Lower leg skin (tissue), 2 donors: ENCODE data around the genes USP7 and GRIN2A.

- PRO-cap: no peak
- RAMPAGE, long total RNA, 2 experiments: no peak in any of the 2 experiments
Observed at GRCh38 chr16:8572475-8573562, 17.5 kb downstream of the TMEM114 start.

DNA sequence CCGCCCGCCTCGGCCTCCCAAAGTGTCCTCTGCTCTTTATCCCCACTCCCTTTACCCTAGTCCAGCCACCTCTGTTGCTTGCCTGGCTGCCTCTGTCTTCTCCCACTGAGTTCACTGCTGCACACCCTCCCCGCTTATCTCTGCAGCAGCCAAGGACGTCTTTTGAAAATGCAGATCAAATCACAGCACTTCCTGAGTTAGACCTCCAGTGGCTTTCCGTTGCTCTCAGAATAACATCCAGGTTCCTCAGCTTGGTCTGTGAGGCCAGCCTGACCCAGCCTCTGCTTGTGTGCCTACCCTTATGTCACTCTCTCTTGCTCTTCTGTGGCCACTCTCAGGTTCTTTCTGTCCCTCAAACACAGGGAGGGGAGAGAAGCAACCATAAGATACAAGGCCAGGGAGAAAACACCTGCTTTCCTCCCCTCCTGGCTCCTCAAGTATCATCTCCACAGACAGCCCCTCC is 5.5 kb downstream of the METTL22 start:
- PRO-cap: no peak
- RAMPAGE, long total RNA, 2 experiments: no peak in any of the 2 experiments

- PRO-cap: no peak
- RAMPAGE, long total RNA, 2 experiments: no peak in any of the 2 experiments
Observed at GRCh38 chr16:8645105-8645826, 23.8 kb downstream of the METTL22 start.

- PRO-cap: no peak
- RAMPAGE, long total RNA, 2 experiments: no peak in any of the 2 experiments
Observed at GRCh38 chr16:8798012-8798657, 496 bp downstream of the PMM2 start.

GRCh38 chr16:8849064-8849715 is 19.6 kb downstream of the CARHSP1 start:
- PRO-cap: no peak
- RAMPAGE, long total RNA, 2 experiments: no peak in any of the 2 experiments

DNA sequence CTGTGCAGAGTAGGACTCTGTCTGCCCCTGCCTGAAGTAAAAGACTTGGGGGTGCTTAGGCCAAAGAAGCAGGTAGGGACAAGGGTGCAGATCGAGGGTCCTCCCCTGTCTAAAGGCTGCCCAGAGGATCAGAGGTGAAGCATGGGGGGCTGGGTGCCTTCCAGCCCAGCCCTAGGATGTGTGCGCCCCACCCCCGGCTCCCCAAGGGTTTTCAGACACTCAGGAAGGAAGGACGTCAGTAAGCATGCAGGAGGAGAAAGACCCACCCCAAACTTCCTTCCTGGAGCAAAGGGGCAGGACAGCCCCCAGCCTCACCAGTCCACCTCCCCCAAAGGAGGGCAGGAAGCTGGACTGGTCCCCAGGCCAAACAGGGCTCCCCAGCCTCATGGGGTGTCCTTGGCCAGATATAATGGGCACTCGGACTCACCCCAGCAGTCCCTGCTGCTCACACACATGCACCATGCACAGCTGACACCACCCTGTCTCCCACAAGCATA is 12.1 kb downstream of the CARHSP1 start:
- PRO-cap: no peak
- RAMPAGE, long total RNA, 2 experiments: no peak in any of the 2 experiments

DNA sequence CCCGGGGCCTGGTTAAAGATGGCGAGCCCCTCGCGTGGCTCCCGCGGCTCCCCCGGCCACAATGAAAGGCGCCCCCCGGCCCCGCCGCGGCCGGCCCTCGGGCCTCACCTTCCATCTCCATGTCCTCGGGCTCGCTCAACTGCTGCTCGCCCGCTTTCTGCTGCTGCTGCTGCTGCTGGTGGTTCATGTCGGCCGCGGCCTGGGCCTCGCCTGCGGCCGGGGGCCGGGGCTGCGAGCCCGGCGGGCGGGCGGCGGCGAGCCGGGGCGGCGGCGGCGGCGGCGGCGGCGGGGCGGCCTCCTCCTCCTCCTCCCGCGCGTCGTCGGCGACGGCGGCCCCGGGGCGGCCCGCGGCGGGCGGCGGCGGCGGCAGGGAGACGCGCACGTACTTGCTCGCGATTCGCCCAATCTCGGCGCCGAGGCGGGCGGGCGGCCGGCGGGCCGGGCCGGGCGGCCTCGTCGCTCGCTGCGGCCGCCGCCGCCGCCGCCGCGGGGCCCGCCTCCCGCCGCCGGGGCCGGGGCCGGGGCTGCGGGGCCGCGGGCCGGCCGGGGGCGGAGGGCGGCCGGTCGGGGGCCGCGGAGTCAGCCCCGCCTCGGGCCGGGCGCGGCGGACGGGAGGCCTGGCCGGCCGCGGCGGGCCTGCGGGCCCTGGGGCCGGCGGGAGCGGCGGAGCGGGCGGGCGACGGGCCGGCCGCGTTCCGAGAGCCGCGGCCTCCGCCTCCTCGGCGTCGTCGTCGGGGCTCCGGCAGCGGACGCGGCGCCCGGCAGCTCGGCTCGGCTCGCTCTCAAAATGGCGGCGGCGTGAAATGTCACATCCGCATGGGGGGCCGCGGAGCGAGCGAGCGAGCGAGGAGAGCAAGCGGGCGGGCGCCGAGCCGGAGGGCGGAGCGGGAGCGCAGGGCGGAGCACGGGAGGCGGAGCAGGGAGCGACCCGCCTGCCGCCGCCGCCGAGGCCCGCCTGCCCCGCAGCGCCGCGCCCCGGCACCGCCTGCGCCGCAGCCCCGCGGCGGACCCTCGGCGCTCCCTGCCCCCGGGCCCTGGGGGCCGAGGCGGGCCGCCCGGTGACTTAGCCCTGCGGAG is at the start of gene USP7:
TSS of gene USP7 (minus strand) at position 808 of the 1,077 bp plus-strand sequence.
- PRO-cap: unidirectional peak, plus-strand start at position 413 of the sequence; bidirectional peak, plus-strand start at position 944 of the sequence, minus-strand start at position 784 of the sequence
- RAMPAGE, long total RNA, 2 experiments: no peak in any of the 2 experiments

- PRO-cap: no peak
- RAMPAGE, long total RNA, 2 experiments: no peak in any of the 2 experiments
Observed at GRCh38 chr16:9108184-9109171, 17.0 kb downstream of the HAPSTR1 start.

DNA sequence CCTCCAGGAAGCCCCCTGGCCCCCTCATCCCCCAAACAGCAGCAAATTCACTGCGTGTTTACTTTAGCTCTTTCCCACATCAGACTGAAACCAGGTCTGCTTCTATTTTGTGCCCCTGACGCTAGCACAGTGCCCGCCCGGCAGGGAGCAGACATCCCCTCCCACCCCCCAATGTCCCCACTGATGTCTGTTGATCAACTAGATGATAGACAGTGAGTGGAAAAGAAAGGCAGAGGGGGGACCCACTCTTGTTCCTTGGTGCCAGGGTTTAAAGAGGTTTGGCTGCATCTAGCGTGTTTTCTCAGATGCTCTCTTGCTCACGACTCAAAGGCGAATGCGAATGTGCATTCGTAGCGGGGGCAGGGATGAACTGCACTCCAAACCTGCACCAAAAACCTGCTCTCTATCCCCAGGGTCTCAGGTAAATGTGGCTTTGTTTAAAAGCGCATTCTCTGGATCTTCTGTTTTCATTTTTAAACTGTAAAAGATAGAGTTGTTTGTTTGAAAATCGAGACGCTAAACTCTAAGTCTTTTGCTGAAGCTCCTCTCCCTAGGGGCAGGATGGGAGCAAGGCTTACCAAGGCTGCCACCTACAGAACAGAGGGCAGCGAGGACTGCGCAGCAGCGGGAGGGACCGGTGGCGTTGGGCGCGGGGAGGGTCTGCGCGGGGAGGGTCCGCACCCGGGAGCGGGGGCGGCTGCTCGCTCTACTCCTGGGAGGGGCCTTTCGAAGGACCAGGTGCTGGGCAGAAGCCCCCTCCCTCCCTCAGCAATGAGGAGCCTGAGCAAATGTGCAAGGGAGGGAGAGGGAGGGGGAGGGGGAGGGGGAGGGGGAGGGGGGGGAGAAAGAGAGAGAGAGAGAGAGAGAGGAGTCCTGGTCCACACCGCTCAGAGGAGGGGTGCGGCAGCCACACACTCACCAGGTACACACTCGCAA is 143.0 kb downstream of the GRIN2A start:
- PRO-cap: no peak
- RAMPAGE, long total RNA, 2 experiments: no peak in any of the 2 experiments

- PRO-cap: no peak
- RAMPAGE, long total RNA, 2 experiments: no peak in any of the 2 experiments
Observed at GRCh38 chr16:10182265-10183239, at the start of gene GRIN2A. TSS of gene GRIN2A (minus strand) at chr16:10182428.

DNA sequence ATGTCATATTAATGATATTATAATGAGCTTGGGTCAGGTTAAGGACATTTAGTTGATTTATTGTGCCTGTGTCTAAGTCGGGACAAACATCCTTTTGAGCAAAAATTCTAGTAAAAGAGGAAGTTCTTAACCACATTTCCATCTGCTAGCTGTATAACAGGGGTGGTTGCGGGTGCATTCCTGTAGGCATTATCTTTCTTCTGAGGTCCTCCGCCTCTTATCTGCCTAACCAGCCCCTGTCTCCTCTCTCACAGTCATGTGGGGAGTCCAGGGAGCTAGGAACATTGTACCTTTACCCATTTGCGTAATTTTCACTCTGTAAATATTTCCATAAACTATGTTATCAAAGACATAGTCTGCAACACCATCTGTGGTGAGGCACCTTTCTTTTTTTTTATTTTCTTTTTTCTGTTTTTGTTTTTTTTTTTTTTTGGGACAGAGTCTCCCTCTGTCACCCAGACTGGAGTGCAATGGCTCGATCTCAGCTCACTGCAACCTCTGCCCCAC is 23.5 kb upstream of the ATF7IP2 start:
- PRO-cap: no peak
- RAMPAGE, long total RNA, 2 experiments: no peak in any of the 2 experiments

DNA sequence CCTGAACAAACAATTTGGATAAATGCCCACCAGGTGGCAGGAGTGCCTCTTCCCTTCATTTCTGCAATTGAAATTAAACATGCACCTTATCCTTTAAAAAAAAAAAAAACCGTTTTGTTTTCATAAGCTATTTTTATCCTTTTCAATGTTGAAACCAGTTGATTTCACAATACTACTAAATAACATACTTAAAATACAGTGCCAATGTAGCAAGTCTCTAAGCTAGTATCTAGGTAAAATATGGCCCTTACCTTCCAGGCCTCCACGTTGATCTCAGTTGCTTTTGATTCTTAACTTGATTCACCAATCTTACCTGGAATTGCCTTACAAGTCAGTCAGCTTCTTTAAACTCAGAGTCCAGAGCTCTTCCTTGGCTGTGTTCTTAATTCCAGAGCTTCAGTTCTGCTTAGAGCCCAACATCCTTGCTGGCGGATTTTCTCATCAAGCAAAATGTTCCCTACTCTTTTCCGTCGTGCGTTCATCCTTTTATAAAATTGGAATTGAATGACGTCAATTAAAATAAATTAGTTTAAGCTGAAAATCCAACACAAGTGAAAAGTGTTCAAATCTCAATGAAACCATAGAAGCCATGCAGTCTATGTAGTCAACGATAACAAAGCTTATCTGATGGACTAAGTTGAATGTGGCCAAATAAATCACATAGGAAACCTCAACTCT is 65.5 kb downstream of the EMP2 start:
- PRO-cap: no peak
- RAMPAGE, long total RNA, 2 experiments: no peak in any of the 2 experiments

DNA sequence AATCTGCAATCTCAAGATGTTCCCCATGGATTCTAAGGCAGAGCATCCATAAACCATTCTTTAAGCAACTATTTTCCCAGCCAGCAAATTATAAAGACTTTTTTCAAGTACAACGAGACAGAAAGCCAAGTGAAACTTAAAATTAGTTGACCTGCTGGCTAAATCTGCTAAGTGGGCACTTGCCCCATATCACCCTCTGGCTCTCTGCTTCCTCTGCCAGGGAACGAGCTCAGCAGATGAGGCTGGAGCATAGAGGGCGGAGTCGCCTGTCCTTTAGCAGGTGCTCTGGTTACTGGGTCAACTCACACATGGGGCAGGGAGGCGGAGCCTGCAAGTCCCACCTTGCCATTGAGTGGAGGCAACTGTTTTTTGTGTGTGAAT is 62.6 kb downstream of the EMP2 start:
- PRO-cap: no peak
- RAMPAGE, long total RNA, 2 experiments: no peak in any of the 2 experiments

DNA sequence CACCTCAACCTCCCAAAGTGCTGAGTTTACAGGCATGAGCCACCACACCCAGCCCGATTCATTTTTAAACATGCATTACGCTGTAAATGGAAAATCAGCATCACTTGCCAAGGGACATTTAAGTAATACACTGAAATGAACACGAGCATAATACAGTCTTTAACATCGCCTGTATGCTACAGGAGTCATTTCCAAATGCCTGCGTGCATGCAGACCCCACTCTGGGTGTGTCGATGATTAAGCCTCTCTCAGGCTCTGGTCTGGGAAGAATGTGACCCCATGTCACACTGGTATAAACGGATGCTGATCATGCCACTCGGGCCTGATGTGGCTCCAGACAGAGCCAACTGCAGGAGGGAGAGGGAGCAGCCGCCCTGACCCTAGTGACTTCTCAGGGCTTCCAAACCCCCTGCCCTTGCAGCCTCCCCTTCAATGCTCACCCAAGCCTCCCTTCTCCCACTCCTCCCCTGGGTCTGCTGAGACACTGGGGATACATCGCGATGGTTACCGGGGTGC is 10.8 kb downstream of the EMP2 start:
- PRO-cap: no peak
- RAMPAGE, long total RNA, 2 experiments: no peak in any of the 2 experiments

- PRO-cap: no peak
- RAMPAGE, long total RNA, 2 experiments: no peak in any of the 2 experiments
Observed at GRCh38 chr16:10888487-10889083, 11.6 kb downstream of the CIITA start.

GRCh38 chr16:10929696-10930296 is 12.5 kb downstream of the DEXI start:
- PRO-cap: no peak
- RAMPAGE, long total RNA, 2 experiments: no peak in any of the 2 experiments

GRCh38 chr16:10931026-10931484 is 11.2 kb downstream of the DEXI start:
- PRO-cap: no peak
- RAMPAGE, long total RNA, 2 experiments: no peak in any of the 2 experiments

DNA sequence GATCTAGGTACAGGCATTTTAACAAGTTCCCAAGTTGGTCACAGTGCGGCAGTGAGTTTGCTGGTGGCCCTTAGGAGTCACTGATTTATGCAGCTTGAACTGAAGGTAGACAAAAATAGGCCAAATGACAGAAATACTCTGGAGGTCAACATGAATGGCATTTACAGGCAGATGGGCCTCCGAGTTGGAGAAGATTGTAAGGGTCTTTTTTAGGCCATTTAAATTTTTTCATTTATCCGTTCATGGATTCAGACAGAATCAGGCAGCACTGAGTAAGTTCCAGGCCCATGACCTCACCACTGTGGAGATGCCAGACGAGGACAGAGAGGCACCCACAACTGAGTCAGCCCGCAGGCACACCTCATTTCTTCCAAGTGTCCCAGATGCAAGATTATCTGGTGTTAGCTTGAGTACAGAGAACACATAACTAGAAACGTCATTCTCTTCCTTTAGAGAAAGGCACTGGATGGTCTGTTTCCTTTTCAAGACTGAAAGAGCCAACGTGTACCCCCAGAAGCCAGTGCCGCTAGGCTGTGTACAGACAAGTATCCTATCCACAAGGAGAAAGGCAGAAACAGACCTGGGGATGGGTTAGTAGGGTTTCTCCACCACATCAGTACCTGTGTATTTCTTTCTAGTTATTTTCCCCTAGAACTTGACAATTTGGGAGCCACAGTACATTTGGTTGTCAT is 16.9 kb downstream of the CLEC16A start:
- PRO-cap: no peak
- RAMPAGE, long total RNA, 2 experiments: no peak in any of the 2 experiments

GRCh38 chr16:11063464-11064036 is 119.2 kb downstream of the CLEC16A start:
- PRO-cap: no peak
- RAMPAGE, long total RNA, 2 experiments: no peak in any of the 2 experiments

- PRO-cap: no peak
- RAMPAGE, long total RNA, 2 experiments: no peak in any of the 2 experiments
Observed at GRCh38 chr16:11094818-11095405, 150.5 kb downstream of the CLEC16A start.